Vein endothelial cell (primary cell): ENCODE measurements around a stretch of chr2.

GRCh38 chr2:47075295-47075877 lies 79.7 kb downstream of the STPG4 start:
- CAGE, long polyA plus RNA = no peak

- CAGE, long polyA plus RNA = no peak
Observed at GRCh38 chr2:47309524-47310008, 59.5 kb upstream of the EPCAM start.

DNA sequence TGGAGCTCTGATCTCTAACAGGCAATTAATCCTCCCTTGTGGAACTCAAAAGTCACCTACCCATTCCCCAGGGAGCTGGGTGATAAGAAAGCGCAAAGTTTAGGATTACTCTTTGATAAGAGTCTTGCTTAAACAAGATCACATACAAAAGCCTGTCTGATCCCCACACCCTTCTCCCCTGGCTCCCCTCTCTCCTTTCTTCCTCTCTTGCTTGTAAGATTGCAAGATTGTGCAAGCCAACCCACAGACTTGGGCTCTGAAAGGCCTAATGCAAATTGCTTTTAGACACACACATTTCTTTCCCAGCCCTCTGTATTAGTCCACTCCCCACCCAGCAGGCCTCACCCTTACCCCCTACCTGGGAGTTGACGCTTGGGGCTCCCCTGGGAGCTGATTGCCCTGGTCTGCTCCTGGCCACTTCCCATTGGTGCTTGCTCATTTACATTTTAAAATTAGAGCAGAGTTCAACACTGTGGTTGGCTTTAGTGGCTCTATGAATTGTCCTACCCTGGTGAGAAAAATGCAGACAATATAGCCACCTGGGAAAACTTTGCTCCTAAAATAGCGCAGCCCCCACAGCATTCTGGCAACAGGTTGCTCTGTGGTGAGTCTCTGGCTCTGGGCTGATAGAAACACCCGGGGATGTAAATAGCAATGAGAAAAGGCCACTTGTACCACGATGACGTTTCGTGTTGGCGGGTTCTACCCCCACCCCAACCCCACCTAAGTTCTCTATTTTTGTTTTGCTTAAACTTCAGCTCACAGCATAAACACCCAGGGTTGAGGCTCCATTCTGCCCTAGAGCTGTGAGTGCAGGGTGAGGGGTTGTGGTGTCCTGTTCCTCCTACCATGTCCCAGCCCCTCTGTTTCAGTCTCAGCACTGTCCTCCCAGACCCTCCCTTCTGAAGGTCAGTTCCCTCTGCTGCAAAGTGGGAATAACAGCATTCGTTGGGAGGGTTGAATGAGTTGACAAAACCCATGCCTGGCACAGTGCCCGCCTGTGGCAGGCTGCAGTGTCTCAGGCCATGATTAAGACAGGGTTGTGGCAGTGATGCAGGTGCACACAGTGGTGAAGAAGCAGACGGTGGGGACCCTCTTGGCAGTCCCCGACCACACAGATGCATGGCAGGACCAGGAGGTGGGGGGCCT lies 58.7 kb upstream of the EPCAM start:
- CAGE, long polyA plus RNA = no peak

GRCh38 chr2:47346616-47347125 lies 22.4 kb upstream of the EPCAM start:
- CAGE, long polyA plus RNA = no peak

- CAGE, long polyA plus RNA = no peak
Observed at GRCh38 chr2:47378879-47379129, 9.7 kb downstream of the EPCAM start.

DNA sequence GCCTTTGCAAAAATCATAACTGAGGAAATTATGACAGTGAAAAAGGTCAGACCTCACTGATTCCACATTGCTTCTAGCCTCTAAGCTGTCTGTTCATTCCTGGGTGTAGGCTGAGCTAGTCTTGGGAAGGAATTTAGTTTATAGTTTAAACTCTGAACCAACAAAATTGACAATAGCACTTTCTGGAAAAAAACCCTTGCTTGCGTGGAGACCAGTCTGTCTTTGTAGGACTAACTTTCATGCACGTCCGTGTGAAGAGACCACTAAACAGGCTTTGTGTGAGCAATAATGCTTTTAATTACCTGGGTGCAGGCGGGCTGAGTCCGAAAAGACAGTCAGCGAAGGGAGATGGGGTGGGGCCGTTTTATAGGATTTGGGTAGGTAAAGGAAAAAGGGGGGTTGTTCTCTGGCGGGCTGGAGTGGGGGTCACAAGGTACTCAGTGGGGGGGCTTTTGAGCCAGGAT lies 84.9 kb upstream of the MSH6 start:
- CAGE, long polyA plus RNA = no peak

GRCh38 chr2:47799008-47800076 lies 16.4 kb downstream of the MSH6 start:
- CAGE, long polyA plus RNA = no peak

GRCh38 chr2:47876724-47877588 lies 29.3 kb downstream of the FBXO11 start:
- CAGE, long polyA plus RNA = no peak

GRCh38 chr2:47904159-47904606 lies 2.1 kb downstream of the FBXO11 start:
- CAGE, long polyA plus RNA = no peak

DNA sequence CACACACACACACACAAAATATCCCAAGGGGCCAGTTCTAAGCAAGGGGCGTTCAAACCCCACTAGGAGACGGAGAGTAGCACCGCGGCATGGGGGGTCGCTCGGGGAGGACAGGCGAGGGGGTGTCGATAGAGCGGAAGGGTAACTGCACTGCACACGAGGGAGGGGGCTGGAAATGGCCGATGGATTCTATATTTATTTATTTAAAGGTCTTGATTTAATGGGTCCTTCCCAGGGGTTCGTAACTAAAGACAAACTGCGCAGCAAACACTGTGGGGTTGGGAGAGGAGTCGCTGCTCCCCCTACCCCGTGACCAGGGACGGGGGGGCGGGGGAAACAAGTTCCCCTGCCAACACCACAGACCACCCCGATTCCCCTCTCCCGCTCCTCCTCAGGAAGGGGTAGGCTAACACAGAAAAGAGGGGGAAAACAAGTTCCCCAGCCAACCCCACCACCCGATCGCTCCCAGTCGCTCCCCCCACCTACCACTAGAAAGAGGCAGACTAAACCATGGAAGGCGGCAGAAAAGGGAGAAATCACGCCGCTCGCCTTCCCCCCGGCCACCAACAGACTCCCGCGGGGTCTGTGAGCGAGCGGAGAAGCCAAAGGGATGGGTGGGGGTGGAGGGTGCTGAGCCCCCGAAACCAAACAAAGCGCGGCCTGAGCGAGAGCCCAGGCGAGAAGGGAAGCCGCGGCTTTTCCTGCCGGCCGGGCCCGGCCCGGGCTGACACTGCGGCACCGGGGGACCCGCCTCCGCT lies 1.5 kb downstream of the FBXO11 start:
- CAGE, long polyA plus RNA = no peak

GRCh38 chr2:47905365-47905588 lies 1.0 kb downstream of the FBXO11 start:
- CAGE, long polyA plus RNA = no peak

GRCh38 chr2:48214053-48214571 lies 100.4 kb upstream of the FOXN2 start:
- CAGE, long polyA plus RNA = no peak

DNA sequence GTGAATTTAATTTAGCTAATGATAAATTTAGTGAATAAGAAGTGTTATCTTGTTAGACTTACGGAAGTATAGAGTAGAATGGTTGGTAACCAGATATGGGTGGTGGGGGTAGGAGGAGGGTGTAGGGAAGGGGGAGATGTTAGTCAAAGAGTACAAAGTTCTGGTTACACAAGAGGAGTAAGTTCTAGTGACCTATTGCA lies 30.6 kb downstream of the FOXN2 start:
- CAGE, long polyA plus RNA = no peak

DNA sequence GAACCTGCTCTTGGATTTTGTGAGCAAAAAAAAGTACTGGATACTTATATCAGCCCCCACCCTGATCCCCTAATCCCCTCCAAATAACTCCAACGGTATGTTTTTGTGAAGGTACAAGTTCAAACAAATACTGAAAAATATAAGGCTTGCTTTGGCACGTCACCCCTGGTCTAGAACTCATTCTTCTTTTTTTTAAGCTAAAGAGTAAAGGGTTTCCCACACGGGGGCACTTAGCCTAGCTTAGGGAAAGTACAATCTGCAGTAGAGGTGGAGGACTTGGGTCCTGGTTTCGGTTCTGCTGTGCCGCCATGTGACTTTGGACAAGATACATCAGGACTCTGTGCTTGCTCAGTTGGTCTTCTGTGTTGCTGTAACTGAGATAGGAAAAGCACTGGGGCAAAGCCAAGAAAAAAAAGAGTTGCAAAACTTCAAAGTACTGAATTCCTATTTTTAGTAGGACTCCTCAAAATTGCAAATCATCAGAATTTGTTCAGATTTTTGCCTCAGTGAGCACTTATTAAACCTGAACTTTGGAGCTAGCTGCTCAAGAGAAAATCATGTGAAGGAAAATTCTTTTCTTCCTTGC lies 7.0 kb upstream of the PPP1R21 start:
- CAGE, long polyA plus RNA = no peak

DNA sequence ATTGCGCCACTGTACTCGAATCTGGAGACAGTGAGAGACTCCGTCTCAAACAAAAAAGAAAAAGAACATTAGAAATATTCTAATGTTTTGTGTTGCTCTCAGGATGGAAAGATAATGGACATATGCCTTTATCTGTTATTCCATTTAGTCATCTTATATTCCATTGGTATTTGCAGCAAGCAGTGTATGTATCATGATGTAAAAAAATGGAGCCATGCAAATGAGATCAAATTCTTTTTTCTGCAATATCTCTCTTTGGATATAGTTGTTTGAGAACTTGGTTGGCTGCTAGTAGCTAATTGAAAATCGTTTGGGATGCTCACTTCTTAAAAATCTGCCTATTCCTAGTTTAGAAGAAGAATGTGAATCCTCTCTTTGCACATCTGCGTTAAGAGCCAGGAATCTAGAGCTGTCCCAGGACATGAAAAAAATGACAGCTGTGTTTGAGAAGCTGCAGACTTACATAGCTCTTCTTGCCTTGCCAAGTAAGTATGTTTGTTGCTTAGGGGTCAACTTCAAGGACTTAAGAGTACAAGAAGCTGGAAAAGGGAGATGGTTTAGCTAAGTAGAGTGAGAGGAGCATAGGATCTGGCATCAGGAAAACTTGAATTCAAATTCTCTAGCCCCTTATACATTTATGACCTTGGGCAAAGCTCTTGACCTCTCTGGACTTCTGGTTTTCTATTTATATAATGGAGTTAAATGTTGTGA lies 33.9 kb downstream of the PPP1R21 start:
- CAGE, long polyA plus RNA = no peak

GRCh38 chr2:48528948-48529644 lies 858 bp upstream of the STON1 start:
- CAGE, long polyA plus RNA = no peak

GRCh38 chr2:49306925-49307286 lies 152.6 kb upstream of the FSHR start:
- CAGE, long polyA plus RNA = no peak

DNA sequence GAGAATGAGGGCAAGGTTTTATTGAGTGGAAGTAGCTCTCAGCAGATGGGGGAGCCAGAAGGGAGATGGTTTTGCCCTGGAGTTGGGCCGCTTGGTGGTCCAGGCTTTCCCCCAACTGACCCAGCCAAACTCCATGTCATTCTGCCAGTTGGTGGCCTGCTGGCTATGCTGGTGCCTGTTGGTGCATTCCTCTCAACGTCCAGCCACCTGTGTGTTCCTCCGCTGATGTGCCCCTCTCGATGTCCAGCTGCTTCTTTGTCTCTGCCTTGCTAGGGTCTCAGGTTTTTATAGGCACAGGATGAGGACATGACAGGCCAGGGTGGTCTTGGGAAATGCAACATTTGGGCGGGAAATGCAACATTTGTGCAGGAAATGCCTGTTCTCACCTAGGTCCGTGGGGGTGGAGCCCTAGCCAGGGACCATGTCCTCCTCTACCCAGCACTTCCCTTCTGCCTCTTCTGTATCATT lies 424.6 kb upstream of the FSHR start:
- CAGE, long polyA plus RNA = no peak

DNA sequence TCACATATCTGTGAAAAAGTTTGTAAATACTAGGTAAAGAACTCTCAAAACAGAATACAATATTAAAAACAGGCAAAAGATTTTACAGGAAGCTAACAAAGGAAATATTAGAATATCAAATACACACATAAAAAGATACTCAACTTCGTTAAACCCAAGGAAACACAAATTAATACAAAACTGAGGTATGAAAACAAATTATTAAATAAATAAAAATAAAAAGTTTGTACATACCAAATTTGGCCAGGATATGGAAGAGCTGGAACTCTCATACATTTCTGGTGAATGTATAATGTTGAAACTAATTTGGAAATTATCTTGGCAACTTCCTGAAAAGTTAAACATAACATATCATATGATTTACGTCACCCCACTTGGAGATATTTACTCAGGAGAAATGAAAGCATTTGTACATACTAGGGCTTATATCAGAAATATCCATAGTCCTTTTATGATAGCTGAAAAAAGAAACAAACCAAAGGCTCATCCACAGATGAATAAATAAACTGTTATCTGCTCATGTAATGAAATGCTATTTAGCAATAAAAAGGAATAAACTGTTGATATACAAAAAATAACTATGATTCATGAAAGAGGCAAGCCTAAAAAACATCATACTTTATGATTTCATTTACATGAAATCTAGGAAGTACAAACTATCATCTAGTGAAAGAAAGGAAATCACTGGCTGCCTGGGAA lies 318.1 kb upstream of the NRXN1 start:
- CAGE, long polyA plus RNA = no peak

GRCh38 chr2:53259054-53259599 lies 508.5 kb upstream of the CHAC2 start:
- CAGE, long polyA plus RNA = no peak